Jurkat, Clone E6-1 (cell line): Measurements from ENCODE around the genes C4orf36, AFF1 and HSD17B13.

DNA sequence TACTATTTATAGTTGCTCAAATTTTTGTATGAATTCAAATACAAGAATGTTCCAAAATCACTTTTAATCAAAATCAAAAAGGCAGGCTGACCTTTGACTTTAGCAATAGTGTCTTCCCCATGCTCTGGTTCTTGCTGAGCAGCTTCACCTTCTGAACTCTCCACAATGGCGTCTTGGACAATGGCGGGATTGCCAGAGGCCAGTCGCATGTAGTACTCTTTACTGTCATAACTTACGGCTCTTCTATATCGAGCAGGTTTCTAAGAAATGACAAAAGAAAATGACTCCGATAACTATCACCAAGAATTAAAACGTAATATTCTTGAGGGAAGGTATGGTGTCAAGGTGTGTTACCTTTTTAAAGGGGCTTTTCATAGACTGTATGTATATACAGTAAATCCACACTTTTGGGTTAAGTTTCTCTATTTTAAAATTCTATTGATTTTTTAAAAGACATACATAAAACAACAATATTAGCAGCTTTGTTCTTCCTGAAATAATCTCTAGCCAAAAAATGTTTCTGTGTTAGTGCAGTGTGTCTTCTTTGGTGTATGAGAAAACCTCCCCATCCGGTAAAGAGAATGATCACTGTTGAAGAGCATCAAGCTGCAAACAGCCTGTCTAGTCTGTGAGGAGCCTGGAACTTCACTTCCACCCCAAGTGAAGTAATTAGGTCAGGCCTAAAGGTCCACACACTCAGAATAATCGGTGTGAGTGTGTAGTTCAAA lies 141.6 kb downstream of the CDS1 start:
- RRBS, result no CpG with 5 or more reads among the region's 9 CpGs

DNA sequence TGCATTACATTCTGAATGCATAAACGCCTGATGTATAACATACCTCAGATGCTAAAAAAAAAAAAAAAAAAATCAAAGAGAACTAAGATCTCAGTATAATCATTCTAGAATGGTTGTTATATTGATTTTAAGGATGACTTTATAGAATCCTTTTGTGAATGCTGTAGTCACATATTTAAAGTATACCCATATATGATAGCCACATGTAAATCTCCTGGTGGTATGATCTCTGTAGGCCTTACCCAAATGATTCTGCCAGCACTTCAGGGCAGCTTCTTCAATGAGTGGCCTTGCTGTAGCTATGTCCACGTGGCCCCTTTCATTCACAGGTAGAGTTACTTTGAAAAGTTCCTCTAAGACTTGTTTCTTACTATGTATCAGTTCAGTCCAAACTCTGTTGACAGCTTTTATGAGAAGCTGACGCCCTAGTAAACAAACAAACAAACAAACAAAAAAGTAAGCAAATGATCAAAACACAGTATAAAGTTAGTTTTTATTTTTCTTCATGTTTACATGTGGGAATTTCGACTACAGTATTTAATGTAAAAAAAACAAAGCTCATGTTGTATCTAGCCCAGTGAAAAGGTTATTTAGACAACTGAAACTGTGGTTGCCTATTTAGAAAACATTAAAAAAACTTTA lies 154.1 kb downstream of the CDS1 start:
- RRBS, result no CpG with 5 or more reads among the region's 4 CpGs

GRCh38 chr4:85477319-85478009 lies 2.5 kb downstream of the ARHGAP24 start:
- RRBS, result no CpG with 5 or more reads among the region's 9 CpGs

- RRBS, result no CpG with 5 or more reads among the region's 6 CpGs
Measured at GRCh38 chr4:85607634-85608100, 132.7 kb downstream of the ARHGAP24 start.

- RRBS, result no CpG with 5 or more reads among the region's 4 CpGs
Measured at GRCh38 chr4:85650565-85651261, 175.8 kb downstream of the ARHGAP24 start.

GRCh38 chr4:85707617-85708137 lies 232.7 kb downstream of the ARHGAP24 start:
- RRBS, result no CpG with 5 or more reads among the region's 6 CpGs

- RRBS, result no CpG with 5 or more reads among the region's 6 CpGs
Measured at GRCh38 chr4:86000260-86000630, 359.6 kb downstream of the MAPK10 start.

- RRBS, result no CpG with 5 or more reads among the region's 25 CpGs
Measured at GRCh38 chr4:86593689-86594264, 338 bp upstream of the PTPN13 start.

GRCh38 chr4:86892290-86892909 lies at the start of gene C4orf36:
Gene C4orf36 (minus strand): TSS chr4:86892422.
- RRBS, result no CpG with 5 or more reads among the region's 52 CpGs

DNA sequence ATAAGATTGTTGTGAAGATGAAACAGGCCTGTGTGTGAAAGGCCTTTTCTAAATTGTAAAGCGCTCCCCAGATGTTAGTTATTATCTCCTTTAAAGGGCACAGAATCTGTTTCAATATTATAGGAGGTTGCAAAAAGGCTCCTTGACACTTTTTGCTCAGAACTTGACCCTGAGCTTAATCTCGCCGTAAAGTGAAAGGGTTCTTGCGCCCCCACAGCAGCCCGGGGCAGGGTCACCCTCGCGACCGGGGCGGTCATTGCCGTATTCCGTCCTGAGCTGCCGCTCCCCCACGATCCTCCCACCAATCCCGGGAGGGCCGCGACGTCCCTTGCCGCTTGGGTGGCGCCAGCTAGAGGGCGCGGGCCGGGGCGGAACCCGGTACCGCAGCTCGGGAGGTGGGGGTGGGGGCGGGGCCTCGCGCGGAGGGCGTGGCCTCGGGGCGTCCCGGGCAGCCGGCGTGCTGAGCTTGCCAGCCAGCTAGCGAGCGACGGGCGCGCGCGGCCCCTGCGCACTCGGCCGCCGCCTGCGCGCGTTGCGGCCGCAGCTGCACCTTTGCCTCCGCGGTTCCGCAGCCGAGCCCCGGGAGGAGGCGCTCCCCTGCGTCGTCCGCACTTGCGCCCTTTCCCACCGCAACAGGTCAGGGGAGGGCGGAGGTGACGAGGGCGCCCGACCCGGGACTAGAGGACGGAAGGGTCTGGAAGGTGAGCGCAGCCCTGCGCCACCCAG lies at the start of gene AFF1:
Gene AFF1 (plus strand): TSS at position 472 of the 726 bp plus-strand sequence.
- RRBS, result 1% methylated on average over 39 of the region's 71 CpGs

DNA sequence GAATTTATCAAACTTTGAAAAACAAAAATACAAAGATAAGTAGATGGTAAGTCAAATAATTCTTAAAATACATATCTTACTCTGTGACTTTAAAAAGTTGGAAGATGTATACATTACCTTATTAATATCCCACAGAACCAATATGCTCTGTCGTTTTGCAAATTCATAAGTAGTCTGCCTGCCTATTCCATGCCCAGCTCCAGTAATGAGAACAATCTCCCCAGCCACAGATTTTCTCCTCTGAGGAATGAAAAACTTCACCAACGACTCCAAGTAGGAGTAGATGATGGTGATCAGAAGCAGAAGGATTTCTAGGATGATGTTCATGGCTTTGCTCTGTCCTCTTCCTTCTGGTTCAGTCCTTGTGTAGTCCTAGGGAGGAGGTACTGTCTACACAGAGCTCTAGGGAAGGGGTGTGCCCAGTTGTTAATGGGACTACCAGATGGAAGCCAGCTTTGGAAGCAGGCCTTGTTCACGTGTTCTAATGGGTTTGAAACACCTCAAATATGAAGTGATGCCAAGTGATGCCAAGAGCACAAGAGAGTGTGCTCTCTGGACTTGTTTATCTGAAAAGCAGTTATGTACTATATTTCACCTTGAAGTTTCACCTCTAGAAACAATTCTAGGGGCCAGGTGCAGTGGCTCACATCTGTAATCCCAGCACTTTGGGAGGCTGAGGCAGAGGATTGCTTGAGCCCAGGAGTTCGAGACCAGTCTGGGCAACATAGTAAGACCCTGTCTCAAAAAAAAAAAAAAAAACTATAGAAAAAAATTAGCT lies at the start of gene HSD17B13:
Gene HSD17B13 (minus strand): TSS at position 368 of the 778 bp plus-strand sequence.
- RRBS, result no CpG with 5 or more reads among the region's 4 CpGs

DNA sequence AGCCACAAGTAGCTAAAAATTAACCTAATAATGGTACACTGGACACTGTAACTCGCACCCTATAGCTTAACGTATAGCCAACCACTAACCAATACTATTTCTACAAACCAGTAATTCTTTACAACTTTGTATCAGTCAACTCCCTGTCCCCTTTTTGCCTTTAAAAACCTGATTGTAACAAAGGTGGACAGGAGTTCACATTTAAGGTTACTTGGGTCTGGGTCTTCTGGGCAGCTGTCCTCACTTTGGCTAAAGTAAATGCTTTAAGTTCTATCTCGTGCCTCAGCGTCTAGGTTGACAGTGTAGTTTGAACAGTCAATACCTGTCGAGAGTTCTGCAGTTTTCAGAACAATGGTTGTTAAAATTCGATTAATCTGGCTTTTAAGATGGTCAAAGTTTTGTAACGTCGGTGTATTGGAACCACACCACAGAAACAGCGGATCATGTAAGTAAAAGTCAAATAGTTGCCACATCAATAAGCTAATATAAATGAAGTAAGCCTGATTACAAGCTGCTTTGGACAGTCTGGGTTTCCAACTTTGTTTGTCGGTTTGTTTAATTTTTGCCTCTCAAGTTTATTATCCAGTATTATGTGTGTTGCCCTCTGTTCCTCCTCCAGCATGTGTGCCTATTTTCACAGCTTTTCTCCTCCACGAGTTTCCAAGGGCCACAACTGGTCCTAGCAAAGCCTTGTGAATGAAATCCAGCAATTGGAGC lies 1.5 kb upstream of the NUDT9 start:
- RRBS, result no CpG with 5 or more reads among the region's 11 CpGs

- RRBS, result no CpG with 5 or more reads among the region's 2 CpGs
Measured at GRCh38 chr4:87524353-87524903, 4.7 kb downstream of the SPARCL1 start.

DNA sequence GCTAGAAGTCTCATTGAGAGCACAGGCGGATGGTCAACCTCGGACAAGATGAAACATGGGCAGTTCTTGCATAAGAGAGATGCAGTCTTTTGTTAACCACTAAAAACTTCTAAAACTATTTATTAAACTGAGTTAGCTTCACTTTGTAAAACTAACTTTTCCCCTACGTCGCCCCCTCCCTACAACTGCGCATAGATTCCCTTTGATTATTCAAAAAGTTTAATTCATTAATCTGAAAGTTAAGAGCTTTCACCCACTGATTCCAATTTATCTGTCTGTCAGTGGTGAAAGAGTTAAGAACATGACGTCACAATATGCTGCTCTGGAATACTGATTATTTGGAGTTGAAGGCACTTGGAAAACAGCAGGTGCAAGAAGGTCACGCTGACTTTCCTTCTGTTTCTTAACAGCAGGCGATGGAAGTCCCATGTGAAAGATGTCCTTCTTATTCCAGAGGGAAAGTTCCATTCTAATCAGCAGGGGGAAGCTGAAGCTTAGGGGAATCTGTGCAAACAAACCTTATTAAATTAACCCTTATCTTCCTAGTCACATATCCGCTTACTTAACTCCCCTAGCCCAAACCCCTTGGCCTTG lies 29.7 kb downstream of the DMP1 start:
- RRBS, result no CpG with 5 or more reads among the region's 9 CpGs

- RRBS, result no CpG with 5 or more reads among the region's 2 CpGs
Measured at GRCh38 chr4:87835236-87835415, 2.4 kb downstream of the MEPE start.

- RRBS, result no CpG with 5 or more reads among the region's 3 CpGs
Measured at GRCh38 chr4:87843841-87844407, 11.2 kb downstream of the MEPE start.

- RRBS, result no CpG with 5 or more reads among the region's 5 CpGs
Measured at GRCh38 chr4:87865168-87865874, 32.6 kb downstream of the MEPE start.

GRCh38 chr4:87974797-87975223 lies 704 bp upstream of the SPP1 start:
- RRBS, result no CpG with 5 or more reads among the region's 5 CpGs

DNA sequence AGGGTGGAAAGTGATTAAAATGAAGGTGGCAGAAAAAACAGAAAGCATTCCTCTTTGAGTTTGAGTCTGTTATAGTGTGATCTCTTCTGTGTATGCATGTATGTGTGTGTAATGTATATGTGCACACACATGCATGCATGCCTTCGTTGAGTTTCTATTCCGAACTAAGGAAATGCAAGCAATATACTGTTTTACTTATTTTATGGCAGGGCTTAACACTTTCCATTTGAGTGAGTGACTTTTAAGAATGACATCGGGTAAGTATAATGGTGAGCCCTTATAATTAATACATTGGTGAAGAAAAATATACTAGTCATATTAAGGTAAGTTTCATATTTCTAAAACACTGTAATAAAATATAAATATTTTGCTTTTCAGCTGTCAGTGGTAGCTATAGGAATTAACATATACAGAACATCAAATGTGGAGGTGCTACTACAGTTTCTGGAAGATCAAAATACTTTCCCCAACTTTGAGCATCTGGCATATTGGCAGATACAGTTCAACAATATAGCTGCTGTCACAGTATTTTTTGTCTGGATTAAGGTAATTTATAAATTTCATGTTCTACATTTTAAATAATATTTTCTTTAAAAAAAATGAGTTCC lies 44.3 kb downstream of the PKD2 start:
- RRBS, result no CpG with 5 or more reads among the region's 3 CpGs